Measurements from ENCODE around the genes PRKG1 and TFAM.

- PRO-cap: bidirectional peak, plus-strand start at chr10:50624661, minus-strand start at chr10:50624547
- RAMPAGE, long total RNA: no peak
Observed at GRCh38 chr10:50624391-50624782, 631 bp upstream of the SGMS1 start.

DNA sequence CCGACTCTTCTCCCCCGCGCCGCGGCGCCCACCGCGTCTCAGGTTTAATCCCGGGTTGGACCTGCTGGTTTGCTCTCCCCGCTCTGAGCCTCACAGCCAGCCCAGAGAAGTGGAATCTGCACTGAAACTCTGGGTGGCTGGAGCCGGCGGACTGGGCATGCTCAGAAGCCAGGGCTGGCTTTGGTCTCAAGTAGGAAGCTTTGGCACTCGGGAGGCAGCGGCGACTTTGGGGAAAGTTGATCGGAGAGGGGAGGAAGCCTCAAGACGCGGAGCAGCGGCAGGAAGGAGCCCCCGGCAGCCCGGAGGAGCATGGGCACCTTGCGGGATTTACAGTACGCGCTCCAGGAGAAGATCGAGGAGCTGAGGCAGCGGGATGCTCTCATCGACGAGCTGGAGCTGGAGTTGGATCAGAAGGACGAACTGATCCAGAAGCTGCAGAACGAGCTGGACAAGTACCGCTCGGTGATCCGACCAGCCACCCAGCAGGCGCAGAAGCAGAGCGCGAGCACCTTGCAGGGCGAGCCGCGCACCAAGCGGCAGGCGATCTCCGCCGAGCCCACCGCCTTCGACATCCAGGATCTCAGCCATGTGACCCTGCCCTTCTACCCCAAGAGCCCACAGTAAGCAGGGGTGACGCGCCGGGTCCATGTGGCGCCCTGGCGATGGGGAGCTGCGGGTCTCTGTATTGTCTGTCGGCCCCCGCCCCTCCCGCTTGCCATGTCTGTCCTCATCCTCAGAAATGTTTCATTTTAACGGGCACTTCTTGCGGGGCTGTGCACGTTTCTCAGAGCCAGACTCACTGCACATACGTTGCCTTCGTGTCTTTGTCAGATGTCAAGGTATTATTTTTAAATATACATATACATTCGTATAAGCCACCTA is at the start of gene PRKG1:
PRKG1 (plus strand) TSS at position 206 of the 882 bp plus-strand sequence.
- PRO-cap: no peak
- RAMPAGE, long total RNA: no peak

DNA sequence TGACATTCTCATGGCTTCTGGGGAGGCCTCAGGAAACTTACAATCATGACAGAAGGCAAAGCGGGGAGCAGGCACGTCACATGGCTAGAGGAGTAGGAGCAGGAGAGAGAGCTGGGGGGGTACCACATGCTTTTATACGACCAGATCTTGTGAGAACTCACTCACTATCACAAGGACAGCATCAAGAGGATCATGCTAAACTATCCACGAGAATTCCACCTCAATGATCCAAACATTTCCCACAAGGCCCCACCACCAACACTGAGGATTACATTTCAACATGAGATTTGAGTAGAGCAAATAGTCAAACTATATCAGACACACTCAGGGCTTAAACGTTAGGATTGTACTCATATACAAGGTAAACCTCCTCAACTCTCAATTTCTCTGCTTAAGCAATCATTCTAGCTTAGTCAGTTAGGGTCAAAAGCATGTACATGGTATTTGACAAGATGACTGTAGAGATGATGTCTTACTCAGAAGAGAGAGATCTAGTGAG is 269.9 kb downstream of the PRKG1 start:
- PRO-cap: no peak
- RAMPAGE, long total RNA: no peak

DNA sequence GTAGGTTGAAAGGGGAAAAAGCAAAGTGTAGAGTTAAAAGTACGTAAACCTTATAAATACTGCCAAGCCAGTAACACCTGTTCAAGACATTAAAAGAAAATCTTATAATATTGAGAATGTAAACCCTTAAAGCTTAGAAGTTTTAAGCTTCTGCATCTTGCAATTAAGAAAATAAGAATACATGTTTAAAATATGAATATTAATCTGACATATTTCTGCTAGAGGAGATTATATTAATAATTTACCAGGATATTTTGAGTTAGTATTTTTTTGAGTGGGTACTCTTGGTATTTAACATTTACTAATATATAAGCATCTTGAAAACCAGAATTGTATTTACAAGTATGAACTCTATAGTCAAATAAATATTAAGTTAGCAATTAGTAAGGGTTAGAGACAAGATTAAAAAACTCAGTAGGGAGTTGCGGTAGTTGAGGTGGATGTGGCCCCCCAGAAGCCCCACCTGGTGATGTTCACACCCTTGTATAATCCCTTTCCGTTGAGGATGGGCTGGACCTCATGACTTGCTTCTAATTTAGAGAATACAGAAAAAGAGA is 212.2 kb downstream of the CSTF2T start:
- PRO-cap: no peak
- RAMPAGE, long total RNA: no peak

DNA sequence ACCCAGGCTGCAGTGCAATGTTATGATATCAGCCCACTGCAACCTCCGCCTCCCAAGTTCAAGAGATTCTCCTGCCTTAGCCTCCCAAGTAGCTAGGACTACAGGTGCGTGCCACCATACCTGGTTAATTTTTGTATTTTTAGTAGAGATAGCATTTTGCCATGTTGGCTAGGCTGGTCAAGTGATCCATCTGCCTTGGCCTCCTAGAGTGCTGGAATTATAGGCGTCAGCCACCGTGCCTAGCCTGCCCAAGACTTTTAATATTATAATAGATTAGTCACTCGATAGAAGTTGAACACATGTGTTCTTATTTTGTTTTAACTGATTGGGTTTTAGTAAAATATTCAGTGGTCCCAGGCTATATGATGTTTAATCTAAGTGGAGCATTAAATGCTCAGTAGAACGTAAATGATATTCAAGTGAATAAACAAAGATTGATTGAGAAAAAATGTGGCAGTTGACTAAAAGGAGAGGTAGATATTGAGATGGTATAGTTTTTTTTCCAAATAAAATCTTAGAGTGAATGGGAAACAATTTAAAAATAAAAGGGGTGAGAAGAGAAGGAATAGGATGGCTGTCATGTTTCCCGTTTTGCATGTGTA is 101.0 kb downstream of the CSTF2T start:
- PRO-cap: no peak
- RAMPAGE, long total RNA: no peak

- PRO-cap: no peak
- RAMPAGE, long total RNA: no peak
Observed at GRCh38 chr10:51600518-51601096, 98.8 kb downstream of the CSTF2T start.

DNA sequence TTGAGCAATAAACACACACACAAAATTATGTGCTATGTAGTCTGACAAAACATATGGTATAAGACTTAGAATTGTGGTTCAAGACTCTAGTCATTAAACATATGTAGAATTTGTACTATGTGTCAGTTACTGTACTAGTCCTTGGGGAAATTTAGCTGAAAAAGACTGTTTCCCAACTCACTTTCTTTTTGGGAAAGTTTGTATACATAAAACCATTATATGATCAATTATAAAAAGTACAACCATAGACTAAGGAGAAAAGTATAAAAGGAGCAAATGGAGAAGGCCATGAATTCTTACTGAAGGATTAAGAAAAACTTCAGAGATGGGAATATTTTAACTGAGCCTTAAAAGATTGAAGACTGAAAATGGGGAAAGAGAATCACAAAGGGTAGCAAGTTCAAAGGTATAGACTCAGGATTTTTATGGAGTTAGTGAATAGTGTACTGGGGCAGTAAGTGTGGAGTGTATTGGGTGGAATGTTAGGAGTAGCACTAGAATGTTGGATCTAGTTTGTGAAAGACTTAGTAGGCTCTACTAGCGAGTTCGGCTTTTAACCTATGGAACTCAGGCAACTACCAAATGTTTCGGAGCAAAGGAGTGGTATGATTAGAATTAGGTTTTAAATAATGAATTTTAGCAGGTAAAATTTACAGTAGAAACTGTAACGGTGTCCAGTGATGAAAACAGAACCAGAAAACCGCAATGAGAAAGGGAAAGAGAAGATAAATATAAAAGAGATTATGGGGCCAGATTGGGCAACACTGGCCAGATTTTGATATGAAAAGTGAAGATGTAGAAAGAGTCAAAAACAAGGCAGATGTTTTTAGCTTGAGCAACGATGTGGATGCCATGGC is 36.7 kb downstream of the CSTF2T start:
- PRO-cap: no peak
- RAMPAGE, long total RNA: no peak

GRCh38 chr10:52318925-52319303 is 4.8 kb downstream of the DKK1 start:
- PRO-cap: no peak
- RAMPAGE, long total RNA: no peak

- PRO-cap: no peak
- RAMPAGE, long total RNA: no peak
Observed at GRCh38 chr10:52767982-52768737, 4.4 kb downstream of the MBL2 start.

DNA sequence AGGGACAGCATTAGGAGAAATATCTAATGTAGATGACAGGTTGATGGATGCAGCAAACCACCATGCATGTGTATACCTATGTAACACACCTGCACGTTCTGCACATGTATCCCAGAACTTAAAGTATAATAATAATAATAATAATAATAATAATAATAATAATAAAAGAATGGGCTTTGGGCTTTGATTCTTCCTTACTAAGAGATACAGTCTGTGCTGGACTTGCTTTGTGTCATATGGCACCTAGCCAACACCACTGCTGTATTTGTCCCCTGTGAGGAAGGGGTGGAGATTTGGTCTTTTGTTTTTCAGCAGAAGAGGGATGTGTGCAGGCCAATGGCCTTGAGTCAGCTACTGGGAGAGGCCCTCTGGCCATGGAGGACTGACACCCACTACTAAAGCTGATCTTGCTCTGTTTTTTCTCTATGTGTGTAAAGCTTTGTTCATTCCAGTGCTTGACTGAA is 573.0 kb upstream of the PCDH15 start:
- PRO-cap: no peak
- RAMPAGE, long total RNA: no peak

DNA sequence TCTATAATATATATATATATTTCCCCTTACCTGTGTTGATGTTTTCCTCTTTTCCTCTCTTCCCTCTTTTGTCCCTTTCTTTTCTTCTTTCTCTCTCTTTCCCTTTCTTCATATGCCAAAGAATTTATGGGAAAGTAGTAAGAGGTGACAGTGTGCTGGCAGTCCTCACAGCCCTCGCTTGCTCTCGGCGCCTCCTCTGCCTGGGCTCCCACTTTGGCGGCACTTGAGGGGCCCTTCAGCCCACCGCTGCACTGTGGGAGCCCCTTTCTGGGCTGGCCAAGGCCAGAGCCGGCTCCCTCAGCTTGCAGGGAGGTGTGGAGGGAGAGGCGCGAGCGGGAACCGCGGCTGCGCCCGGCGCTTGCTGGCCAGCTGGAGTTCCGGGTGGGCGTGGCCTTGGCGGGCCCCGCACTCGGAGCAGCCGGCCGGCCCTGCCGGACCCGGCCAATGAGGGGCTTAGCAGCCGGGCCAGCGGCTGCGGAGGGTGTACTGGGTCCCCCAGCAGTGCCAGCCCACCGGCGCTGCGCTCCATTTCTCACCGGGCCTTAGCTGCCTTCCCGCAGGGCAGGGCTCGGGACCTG is 206.2 kb downstream of the ZWINT start:
- PRO-cap: no peak
- RAMPAGE, long total RNA: no peak

DNA sequence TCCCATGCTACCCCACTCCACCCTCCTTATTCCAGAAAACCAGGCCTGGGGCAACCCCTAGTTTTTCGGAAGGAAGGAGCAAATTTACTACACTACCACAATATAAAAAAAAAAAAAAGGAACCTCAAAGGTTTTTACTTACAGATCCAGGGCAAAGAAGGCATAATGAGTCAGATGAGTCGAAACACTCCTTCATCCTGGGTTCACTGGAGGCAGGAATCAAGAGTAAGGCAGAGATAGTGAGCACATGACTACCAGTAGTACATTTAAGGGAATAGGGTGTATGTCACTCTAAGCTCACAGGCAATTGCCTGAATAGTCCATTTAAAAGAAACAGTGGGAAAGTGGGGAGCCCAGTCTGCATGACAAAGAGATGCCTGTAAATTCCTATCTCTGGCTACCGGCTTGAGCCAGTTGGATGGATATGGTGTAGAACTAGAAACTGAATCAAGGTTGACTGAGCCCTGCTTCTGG is 861.4 kb upstream of the ZWINT start:
- PRO-cap: no peak
- RAMPAGE, long total RNA: no peak

DNA sequence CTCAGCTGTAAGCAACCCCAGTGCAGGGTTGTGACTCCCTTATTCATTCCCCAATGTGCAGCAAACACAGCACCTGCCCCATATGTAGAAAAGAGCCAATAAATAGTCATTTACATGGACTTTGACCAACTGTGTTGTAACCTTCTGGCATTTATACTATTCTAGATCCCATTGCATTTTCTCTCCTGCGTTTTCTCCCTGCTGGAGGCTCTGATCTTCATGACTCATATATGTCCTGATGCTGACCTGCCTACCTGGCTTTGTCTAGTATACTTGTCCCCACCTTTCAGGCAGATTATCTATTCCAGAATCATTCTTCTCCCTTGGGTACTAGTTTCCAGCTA is 402.9 kb downstream of the IPMK start:
- PRO-cap: no peak
- RAMPAGE, long total RNA: no peak

GRCh38 chr10:58106374-58107158 is 161.1 kb downstream of the IPMK start:
- PRO-cap: no peak
- RAMPAGE, long total RNA: no peak

DNA sequence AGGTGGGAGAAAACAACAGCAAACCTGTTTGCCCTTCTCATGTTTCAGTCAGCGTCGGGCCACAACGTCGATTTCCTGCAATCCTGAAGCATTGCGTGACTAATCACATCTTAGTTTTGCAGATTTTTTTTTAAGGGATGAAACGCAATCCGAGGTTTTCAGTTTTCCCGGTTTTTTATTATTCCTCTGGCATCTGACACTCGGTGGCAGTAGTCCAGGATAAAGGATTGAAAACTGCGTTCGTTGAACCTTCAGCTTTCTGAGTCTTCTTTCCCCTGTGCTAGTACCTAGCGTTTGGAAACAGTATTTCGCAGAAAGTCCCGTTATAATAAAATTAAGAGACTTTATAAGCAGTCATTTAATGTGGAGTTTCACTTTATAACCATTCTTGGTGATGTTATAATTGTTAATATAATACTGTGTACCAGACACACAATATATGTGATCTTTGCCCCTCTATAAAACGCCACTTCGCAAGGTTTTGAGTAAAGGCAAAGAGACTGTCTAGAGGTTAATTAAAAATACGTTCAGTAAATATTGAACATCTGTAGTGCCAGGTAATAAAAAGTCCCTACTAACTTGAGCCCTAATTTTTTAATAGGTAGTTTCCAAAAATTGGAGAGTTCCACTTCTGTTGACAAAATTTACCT is 806 bp downstream of the CISD1 start:
- PRO-cap: no peak
- RAMPAGE, long total RNA: no peak

DNA sequence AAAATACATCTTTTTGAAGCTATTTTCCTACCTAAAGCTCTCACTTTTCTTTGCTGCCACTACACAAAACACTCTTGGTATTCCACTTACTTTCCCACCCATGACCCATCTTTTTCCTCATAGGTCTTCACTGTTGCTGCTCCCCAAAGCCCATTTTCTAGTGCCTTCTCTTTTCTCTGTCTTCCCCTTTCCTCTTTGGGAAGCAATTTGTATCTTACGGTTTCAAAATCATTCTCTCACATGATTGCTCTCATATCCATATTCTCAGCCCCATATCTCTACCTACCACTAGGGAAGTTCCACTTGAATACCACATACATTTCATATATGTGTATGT is 3.2 kb upstream of the UBE2D1 start:
- PRO-cap: no peak
- RAMPAGE, long total RNA: no peak

- PRO-cap: no peak
- RAMPAGE, long total RNA: no peak
Observed at GRCh38 chr10:58371240-58371873, 13.9 kb upstream of the TFAM start.

DNA sequence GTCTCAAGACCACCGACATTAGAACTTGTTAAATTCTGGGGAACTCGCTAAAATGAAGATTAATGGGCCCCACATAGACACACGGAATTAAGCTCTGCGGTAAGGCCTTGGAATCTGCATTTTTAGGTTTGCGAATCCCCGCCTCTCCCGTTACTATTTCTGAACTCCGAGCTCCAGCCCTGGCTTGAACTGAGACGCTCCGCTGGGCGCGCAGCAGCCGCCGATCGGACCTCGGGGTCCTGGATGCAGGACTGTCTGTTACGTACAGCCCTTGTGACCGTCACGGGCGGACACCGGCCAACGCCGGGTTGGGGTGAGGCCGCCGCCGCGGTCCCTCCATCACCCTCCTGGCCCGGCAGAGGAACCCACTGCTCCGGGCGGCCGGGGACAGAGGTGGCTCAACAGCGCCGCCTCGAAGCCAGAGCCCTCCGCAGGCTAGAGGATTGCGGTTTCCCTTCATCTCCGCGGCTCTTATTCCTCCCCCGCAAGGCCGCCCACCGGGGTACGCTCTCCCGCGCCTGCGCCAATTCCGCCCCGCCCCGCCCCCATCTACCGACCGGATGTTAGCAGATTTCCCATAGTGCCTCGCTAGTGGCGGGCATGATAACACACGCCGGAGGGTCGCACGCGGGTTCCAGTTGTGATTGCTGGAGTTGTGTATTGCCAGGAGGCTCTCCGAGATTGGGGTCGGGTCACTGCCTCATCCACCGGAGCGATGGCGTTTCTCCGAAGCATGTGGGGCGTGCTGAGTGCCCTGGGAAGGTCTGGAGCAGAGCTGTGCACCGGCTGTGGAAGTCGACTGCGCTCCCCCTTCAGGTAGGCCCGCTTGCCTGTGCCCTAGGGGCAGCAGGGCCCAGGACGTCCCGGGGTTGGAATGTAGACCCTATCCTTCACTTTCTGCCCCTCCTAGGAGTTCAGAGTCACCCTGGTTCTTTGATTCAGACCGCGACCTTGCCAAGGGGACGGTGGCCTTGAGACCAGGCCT is at the start of gene TFAM:
TFAM (plus strand) TSS at position 578 of the 985 bp plus-strand sequence.
- PRO-cap: bidirectional peak, plus-strand start at position 578 of the sequence, minus-strand start at position 445 of the sequence
- RAMPAGE, long total RNA: no peak

- PRO-cap: no peak
- RAMPAGE, long total RNA: no peak
Observed at GRCh38 chr10:58394952-58396217, 10.2 kb downstream of the TFAM start.

GRCh38 chr10:58539039-58539792 is 26.5 kb downstream of the BICC1 start:
- PRO-cap: no peak
- RAMPAGE, long total RNA: no peak

Measured in OCI-LY7 (cell line).